Pericardium fibroblast (primary cell): ENCODE measurements around the gene TMC6.

GRCh38 chr17:77424866-77425750 is 143.8 kb downstream of the SEPTIN9 start:
- RAMPAGE, long total RNA: no peak

DNA sequence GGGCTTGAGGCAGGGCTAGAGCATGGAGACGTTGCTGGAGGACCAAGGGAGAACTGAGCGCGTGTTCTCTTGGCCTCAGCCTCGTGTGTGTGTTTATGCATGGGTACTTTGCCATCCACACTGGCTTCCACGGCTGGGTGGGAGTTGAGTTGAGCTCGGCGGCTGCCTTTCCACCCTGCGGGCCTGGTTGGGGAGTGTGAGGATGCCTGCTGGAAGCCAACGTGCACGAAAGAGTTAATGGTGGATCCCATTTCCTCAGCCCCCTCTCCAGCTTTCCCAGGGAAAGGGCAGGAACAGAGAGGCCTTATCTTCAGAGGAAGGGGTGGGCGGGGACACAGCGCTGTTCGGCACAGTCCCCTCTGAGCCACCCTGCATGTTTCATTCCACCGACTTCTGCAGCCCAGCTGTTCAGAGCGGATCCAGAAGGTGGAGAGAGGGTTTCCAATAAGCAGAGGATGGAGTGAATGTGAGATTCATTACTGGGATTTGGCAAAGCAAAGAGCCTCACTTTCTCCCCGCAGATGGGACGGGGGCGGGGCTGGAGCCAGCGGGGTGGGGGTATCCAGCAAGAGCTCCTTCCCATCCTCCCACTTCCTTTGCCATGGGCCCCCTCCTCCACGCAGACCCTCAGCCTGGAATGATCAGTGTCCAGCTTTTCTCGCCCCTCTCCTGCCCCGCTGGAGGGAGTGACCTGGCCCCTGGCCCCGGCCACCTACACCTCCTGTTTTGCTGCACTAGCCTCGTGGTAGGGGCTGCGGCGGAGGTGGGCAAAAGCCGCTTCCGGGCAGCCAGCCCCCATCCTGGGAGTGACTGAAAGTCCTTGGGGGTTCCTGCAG is 154.9 kb downstream of the SEPTIN9 start:
- RAMPAGE, long total RNA: no peak

GRCh38 chr17:77455477-77456583 is 174.5 kb downstream of the SEPTIN9 start:
- RAMPAGE, long total RNA: no peak

- RAMPAGE, long total RNA: no peak
These were observed 191.5 kb downstream of the SEPTIN9 start for GRCh38 chr17:77472541-77473390.

GRCh38 chr17:77528323-77529369 is 247.3 kb downstream of the SEPTIN9 start:
- RAMPAGE, long total RNA: no peak

DNA sequence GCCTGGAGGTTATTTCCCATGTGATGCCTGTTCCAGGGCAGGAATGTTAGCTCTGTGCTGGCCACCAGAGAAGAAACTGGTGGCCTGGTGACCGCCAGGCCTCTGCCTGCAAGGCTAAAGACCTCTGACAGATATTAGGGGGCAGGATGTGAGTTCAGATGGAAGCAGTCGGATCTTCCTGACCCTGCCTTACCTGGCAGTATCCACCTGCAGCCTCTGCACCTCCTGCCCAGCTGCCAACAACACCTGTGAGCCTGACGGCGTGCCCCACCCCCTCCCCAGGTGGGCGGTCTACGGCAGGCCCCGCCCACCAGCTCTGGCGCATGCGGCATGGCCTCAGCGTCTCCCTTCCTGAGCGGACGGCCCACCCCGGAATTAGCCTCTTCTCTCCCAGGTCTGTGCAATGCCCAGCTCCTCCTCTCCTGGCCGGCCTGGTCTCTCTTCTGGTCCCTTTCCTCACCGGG is 266.9 kb downstream of the SEPTIN9 start:
- RAMPAGE, long total RNA: no peak

GRCh38 chr17:77550775-77551246 is 269.5 kb downstream of the SEPTIN9 start:
- RAMPAGE, long total RNA: no peak

DNA sequence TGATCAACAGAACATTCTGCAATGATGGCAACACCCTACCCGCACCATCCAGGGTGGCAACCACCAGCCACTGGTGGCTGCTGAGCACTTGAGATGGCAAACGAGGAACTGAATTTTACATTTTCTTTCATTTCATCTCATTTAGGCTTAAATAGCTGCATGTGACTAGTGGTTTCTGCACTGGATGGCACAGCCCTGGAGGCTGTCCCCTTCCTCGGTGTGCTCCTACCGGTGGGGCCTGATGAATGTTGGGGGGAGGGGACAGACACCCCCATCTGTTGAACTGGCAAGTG is 224.5 kb upstream of the TNRC6C start:
- RAMPAGE, long total RNA: no peak

GRCh38 chr17:77964625-77965035 is 6.1 kb downstream of the TNRC6C start:
- RAMPAGE, long total RNA: no peak

DNA sequence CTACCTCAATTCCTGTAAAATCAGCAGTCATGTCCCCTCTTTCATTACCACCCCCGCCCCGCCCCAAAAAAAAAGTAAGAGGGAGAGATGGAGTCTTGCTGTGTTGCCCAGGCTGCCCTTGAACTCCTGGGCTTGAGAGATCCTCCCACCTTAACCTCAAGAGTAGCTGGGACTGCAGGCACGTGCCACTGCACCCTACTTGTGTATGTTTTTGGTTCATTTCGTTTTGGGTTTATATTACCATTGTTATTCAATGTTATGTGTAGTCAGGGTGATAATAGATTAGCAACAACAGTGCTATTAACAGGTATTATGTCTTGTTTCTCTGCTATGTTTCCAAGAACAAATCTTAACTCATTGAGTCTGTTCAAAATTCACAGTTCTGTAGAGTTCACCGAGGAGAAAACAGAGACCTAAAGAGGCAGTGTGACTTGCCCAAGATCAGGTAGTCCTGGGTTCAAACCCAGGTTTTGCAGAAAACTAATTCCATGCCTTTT is 16.0 kb downstream of the TNRC6C start:
- RAMPAGE, long total RNA: no peak

DNA sequence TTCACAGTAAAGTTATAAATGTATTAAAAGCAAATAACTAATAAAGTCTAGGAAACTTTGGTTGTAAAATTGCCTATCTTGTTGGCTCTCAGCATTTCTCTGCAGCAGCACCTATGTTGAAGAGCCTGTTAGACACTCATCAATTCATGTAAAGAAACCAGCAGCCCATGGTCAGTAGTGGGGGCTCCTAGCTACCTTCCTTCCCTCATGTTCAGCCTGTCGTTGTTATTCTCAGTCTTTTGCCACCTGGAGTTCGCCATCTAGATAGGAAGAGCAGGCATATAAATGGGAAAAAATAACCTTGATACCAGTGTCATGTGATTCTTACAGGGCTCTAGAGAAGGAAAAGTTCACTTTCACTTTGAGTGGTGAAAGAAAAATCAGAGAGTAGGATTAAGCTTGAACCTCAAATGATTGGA is 39.2 kb downstream of the TMC6 start:
- RAMPAGE, long total RNA: no peak

DNA sequence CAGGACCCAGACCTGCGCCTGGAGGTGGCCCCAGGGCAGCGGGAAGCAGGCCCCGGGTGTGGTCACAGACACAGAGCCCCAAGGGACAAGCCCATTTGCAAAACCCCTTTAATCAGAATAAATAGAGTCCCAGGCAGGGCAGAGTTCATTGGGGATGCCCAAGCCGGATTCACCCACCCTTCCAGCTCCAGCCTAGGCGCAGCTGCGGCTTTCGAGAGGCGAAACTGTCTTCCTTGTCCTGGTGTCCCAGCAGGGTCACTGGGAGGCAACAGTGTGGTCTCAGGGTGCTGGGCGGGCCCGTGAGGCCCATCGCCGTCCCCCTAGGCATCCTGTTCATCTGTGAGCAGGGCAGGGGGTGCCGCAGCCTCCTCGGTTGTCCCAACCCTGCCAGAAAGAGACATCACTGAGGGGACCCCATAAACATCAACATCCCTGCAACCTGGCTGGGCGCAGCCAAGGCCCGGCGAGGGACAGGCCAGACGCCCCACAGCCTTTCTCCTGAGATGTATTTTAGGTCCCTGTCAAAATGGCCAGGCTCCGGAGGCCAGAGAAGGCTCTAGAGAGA is 15.6 kb downstream of the TMC6 start:
- RAMPAGE, long total RNA: no peak

GRCh38 chr17:78113802-78114833 is 14.4 kb downstream of the TMC6 start:
- RAMPAGE, long total RNA: no peak

- RAMPAGE, long total RNA: no peak
These were observed at the start of gene TMC6 for GRCh38 chr17:78128094-78129027. Gene TMC6, minus strand, starts transcription at chr17:78128755.

DNA sequence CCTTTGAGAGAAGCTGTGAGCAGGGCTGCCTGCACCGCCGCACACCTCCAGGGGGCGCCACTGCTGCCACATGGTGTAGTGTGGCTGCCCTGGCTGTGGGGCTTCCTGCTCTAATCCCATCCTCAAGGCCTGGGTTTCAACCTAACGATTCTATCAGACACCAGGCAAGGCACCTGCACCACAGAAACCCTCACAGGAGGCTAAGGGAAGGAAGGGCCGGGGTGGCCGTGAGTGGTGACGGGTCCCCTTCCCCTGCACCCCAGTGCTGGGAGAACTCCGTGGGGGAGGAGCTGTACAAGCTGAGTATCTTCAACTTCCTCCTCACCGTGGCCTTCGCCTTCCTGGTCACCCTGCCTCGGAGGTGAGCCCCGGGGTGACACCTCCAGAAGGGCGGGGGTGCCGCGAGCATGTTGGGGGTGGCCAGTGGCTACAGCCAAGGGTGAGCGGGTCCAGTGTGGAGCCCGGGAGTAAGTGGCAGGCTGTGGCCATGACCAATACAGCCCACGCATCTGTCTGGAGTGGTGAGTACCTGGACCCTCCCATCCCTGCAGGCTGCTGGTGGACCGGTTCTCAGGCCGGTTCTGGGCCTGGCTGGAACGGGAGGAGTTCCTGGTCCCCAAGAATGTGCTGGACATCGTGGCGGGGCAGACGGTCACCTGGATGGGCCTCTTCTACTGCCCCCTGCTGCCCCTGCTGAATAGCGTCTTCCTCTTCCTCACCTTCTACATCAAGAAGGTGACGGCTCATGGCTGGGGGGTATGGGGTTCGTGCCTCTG is 7.1 kb downstream of the TMC8 start:
- RAMPAGE, long total RNA: no peak

DNA sequence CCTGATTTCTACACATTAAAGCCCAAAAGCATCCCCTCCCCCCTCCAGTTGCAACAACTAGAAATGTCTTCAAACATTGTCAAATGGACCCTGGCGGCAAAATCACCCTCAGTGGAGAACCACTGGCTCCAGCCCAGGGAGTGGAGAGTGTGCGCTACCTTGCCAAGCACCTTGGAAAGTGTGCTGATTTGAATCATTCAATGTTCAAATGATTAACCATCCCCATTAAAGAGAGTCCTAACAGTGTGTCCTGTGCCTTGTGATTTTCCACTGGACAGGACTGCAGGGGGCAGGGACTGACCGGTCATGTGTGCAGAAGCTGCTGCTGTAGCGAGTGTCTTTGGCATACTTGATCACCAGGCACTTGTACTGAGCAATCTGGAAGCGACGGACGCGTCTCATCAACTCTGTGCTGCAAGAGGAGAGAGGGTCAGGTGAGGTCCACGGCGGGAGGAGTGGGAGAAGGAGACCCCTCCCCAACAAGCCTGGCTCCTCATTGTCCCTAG is 2.0 kb downstream of the TK1 start:
- RAMPAGE, long total RNA: no peak

- RAMPAGE, long total RNA: no peak
These were observed 569 bp downstream of the TK1 start for GRCh38 chr17:78186328-78186638.

GRCh38 chr17:78241627-78241915 is 10.1 kb downstream of the TMEM235 start:
- RAMPAGE, long total RNA: no peak

DNA sequence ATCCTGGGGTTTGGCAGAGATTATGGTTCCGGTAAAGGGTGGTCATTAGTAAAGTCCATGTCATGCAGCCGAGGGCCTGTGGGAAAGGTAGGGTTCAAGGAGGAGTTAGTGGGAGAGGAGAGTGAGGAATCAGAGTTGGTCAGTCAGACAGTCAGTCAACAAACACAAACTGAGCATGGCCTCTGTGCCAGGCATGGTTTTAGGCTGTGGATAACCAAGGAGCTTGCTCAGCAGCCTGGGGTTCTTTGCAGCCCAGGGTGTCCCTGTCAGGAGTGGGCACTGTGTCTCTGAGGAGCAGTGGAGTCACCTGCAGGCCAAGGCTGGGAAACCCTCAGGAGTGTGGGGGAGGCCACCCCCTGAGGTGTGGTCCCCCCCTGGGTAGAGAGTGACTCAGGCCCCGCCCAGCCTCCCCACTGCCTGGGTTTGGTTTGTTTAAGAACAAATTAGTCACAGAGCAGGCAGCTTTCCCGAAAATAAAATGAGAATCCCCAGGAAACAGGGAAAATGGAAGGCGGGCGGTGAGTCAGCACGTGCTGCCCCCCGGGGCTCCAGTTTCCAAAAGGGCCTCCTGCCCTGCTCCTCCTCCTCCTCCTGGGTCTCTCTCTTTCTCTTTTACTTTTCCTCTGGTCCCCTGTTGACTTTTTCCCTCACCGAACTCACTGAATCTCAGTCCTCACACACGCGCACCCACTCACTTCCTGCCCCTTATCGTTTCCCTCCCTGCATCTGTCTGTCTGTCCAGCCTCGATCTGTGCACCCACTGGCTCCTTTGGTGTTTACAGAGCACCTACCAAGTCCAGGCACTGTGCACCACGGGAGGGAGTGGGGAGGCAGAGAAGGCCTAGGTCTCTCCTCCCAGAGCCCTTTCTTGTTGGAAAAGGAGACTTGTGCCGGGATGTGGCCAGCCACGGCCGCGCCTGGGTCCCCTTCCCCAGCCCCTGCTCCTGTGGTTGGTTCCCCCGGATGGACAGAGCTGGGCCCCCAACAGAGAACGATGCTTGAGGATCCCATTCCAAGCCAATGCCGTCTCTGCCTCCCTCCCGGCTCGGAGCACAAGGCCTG is 44.3 kb downstream of the SOCS3 start:
- RAMPAGE, long total RNA: no peak

GRCh38 chr17:78365245-78366177 is 5.6 kb upstream of the SOCS3 start:
- RAMPAGE, long total RNA: no peak